Pulmonary artery (tissue), 1 donor: ENCODE measurements around a stretch of chr2.

GRCh38 chr2:188032218-188032626 is 259.5 kb upstream of the GULP1 start:
- PRO-cap, result no peak

- PRO-cap, result no peak
Measured at GRCh38 chr2:188293333-188294368, 2.0 kb downstream of the GULP1 start.

- PRO-cap, result no peak
Measured at GRCh38 chr2:188598565-188598997, 306.9 kb downstream of the GULP1 start.

DNA sequence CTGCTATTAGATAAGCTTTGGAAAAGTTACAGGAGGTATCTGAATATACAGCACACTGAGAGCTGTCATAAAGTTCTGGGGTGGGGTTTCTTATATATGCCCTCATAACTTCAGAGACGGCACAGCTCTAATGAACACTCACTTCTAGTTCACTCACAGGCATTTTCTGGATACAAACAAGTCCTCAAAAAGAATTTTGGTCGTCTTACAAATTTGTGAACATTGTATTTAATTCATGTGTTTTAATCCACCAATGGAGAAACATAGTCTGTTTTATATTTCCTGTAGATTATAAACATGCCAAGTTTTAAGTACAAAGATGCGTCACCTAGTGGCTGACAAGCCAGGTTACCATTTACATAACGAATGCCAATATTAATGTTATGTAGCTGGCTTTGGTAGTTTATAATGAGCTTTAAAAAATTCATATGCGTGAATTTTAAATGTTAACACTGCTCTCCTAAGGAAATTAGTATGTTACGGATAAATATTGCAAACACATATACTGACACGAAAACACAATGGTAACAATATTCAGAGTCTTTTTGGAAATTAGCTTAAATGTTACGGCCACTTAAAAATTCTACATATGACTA is 2.5 kb downstream of the COL3A1 start:
- PRO-cap, result no peak

GRCh38 chr2:189286076-189286649 is 106.6 kb upstream of the COL5A2 start:
- PRO-cap, result no peak

DNA sequence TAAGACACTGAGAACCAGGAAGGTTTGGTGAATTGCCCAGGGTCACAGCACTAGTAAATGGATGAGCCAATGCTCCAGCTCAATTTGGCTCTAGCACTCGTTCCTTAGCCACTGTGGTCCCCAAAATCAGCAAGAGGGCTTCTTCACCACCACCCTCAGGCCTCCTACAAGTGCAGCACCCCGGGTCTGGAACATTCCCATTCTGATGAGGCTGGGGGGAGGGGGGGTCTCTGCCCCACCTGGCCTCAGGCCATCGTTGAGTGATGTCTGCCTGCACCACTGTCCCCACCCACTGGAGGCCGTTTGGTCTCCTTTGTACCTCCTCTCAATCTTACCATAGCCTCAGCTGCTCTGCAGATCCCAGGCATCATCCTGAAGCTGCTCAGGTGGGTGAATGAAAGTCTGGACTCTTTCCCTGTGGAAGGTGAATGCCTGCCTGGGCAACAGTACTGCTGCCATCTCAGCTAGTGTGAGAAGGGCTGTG is 42.3 kb downstream of the WDR75 start:
- PRO-cap, result no peak

GRCh38 chr2:189581262-189581852 is 771 bp upstream of the SLC40A1 start:
- PRO-cap, result no peak

DNA sequence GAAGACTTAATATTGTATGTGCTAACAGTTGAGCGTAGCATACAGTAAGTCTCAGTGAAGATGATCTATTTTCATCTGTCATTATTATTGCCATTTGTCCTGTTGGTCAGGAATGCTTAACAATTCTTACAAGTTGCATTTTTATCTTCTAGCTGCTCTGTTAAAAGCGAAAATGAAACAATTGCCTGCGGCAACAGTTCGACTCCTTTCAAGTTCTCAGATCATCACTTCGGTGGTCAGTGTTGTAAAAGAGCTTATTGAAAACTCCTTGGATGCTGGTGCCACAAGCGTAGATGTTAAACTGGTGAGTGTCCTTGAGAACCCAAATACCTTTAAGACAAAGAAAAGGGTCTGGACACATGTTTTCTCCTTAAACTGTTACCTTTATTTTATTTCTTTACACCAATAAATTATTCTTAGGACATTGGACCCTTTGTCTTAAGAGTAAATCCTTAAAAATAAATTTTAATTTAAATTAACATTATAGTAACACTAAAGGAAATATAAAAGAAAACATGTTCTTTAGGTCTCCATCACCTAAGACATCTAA is 7.5 kb downstream of the PMS1 start:
- PRO-cap, result no peak

GRCh38 chr2:189854799-189855259 is 70.6 kb downstream of the PMS1 start:
- PRO-cap, result no peak

GRCh38 chr2:190235430-190235765 is 54.7 kb downstream of the C2orf88 start:
- PRO-cap, result no peak

DNA sequence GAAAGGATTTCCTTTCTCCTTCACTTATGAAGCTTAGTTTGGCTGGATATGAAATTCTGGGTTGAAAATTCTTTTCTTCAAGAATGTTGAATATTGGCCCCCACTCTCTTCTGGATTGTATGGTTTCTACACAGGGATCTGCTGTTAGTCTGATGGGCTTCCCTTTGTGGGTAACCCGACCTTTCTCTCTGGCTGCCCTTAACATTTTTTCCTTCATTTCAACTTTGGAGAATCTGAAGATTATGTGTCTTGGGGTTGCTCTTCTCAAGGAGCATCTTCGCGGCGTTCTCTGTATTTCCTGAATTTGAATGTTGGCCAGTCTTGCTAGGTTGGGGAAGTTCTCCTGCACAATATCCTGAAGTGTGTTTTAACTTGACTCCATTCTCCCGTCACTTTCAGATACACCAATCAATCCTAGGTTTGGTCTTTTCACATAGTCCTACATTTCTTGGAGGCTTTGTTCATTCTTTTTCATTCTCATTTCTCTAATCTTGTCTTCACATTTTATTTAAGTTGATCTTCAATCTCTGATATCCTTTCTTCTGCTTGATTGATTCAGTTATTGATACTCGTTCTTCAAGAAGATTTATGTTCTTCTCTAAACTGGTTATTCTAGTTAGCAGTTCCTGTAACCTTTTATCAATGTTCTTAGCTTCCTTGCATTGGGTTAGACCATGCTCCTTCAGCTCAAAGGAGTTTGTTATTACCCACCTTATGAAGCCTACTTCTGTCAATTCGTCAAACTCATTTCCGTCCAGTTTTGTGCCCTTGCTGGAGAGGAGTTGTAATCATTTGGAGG is 61.2 kb downstream of the C2orf88 start:
- PRO-cap, result no peak

DNA sequence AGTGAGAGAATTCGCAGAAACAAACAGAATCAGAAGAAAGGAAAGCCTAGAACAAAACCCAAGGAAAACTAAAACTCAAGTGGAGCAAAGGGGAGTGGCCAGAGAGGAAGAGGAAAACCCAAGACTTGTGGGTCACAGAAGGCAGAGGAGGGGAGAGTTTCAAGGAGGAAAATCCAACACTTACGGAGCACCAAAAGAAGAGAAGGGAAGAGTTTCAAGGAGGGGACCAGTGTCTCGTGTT is 1.5 kb upstream of the MFSD6 start:
- PRO-cap, result no peak

GRCh38 chr2:190408524-190409308 is 561 bp downstream of the MFSD6 start:
- PRO-cap, result bidirectional peak, plus-strand start at chr2:190408817, minus-strand start at chr2:190408708

DNA sequence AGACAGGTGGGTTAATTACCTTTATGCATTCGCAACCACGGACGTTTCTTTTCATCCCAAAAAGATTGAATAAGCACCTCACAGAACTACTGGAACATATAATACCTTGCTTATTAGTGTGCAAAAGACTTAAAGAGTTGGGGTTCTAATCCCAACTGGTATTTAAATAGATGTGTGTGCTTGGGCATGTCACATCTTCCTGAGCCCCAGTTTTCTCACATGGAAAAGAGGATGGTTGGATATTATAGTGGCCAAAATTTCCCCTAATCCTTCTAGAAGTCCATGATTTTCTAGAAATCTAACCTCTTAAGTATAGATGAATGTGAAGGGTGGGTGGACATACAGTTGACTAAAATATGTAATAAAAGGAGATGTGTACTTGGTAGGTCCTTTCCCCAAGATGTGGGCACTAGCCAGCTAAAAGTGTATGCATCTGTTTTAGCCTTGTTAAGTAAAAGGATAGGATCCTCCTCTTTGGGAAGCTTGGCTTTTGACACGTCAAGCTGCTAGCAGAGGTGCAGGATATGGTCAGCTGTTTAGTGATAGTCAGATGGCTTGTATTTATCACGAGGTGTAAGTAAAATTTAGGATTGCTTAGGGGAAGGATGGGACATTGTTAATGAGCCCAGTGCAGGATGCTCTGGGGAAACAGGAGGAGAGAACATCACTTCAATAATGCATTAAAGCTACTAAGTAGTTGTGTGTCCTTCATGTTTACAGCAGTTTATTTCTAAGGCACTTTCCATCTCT is 1.3 kb downstream of the MFSD6 start:
- PRO-cap, result no peak

- PRO-cap, result no peak
Measured at GRCh38 chr2:190472052-190472874, 62.3 kb downstream of the NEMP2 start.

GRCh38 chr2:190901873-190902247 is 21.2 kb downstream of the GLS start:
- PRO-cap, result no peak

GRCh38 chr2:190907635-190908155 is 27.1 kb downstream of the GLS start:
- PRO-cap, result no peak

- PRO-cap, result no peak
Measured at GRCh38 chr2:190934858-190935442, 54.3 kb downstream of the GLS start.

- PRO-cap, result no peak
Measured at GRCh38 chr2:191012321-191013086, 1.5 kb downstream of the STAT1 start.

DNA sequence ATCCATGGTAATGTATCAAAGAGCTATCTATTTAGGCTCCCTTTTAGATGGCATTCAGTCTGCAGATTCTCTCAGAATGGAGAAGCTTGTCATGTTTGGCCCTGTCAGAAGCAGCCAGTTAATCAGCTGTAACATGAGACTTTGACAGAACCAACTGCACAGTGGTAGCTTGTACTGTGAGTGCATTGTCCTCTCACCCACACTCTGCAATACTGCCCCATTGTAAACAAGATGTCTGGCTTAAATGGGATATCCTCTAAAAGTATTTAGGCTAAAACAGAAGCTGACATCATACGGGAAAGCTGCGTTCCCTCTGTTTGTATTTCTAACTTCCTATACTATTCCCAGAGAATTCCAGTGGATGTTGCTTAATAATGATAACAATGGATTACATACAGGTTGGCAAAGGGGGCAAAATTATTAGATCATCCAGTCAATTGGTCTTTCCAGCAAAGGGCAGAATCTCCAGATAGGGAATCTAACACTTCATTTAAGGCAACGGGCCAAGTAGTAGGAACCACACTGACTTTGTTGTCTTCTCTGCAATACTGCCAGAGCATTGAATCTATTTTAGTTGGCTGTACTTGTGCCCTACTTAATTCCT is 15.4 kb upstream of the STAT4 start:
- PRO-cap, result no peak